Breast (tissue), 4 donors: ENCODE data around the gene SFMBT2.

DNA sequence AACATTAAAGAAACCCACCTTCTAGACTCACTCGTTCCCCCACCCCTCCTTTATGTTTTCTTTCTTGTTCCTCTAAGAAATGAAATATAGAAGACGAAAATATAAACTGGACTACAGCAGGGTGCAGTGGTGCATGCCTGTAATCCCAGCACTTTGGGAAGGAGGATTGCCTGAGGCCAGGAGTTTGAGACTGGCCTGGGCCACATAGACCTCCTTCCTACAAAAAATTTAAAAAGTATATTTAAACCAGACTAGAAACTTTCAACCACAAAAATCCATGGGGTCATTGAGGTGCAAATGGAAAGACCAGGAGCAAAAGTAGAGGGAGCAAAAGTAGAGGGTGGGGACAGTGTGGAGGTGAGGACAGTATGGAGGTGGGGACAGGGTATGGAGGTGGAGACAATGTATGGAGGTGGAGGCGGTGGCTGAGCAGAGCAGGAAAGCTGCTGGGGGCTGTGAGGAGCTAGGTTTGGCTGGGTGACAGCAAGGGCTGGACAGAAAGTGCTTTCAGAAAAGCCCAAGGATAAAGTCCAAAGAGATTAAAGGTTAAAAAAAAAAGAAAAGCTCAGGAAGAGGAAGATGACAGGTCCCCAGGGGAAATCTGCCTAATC lies 32.3 kb upstream of the PFKFB3 start:
- PRO-cap, 3 experiments: no peak in any of the 3 experiments
- RRBS: no CpG with 5 or more reads among the region's 3 CpGs

GRCh38 chr10:6206606-6206805 lies 3.8 kb downstream of the PFKFB3 start:
- PRO-cap, 3 experiments: no peak in any of the 3 experiments
- RRBS: no CpG with 5 or more reads among the region's 13 CpGs

- PRO-cap, 3 experiments: no peak in any of the 3 experiments
- RRBS: 78% methylated on average over 5 of the region's 24 CpGs
Observed at GRCh38 chr10:6236597-6237147, 33.9 kb downstream of the PFKFB3 start.

- PRO-cap, 3 experiments: no peak in any of the 3 experiments
- RRBS: no CpG with 5 or more reads among the region's 12 CpGs
Observed at GRCh38 chr10:6314516-6315305, 112.0 kb downstream of the PFKFB3 start.

- PRO-cap, 3 experiments: no peak in any of the 3 experiments
- RRBS: no CpG with 5 or more reads among the region's 5 CpGs
Observed at GRCh38 chr10:6756074-6756442, 176.0 kb upstream of the PRKCQ start.

DNA sequence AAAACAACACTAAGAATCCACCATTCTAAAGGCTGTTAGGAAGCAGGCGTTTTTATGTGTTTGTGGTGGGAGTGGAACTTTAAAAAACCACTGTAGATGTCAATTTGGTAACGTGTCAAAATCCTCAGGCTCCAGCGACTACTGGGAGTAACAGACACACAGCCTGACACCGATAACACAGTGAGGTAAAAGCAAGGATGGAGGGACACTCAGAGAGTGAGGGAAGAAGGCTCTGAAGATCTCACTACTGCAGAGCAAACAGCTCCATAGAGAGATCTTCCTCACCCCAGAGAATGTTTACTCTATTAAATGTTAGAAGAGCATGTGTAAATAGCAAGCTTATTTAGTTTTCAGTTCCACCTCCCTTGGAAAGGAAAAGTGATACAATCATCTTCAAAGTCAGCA lies 177.7 kb downstream of the SFMBT2 start:
- PRO-cap, 3 experiments: no peak in any of the 3 experiments
- RRBS: no CpG with 5 or more reads among the region's 4 CpGs

- PRO-cap, 3 experiments: peak in 3 of 3 experiments; most common plus-strand start chr10:7410508 (in 2); most common minus-strand start chr10:7411017 (in 3)
- RRBS: 2% methylated on average over 22 of the region's 75 CpGs
Observed at GRCh38 chr10:7410487-7411380, at the start of gene SFMBT2. Gene SFMBT2, minus strand, starts transcription at chr10:7411034.

GRCh38 chr10:7484306-7484885 lies 73.6 kb upstream of the SFMBT2 start:
- PRO-cap, 3 experiments: no peak in any of the 3 experiments
- RRBS: no CpG with 5 or more reads among the region's 9 CpGs

DNA sequence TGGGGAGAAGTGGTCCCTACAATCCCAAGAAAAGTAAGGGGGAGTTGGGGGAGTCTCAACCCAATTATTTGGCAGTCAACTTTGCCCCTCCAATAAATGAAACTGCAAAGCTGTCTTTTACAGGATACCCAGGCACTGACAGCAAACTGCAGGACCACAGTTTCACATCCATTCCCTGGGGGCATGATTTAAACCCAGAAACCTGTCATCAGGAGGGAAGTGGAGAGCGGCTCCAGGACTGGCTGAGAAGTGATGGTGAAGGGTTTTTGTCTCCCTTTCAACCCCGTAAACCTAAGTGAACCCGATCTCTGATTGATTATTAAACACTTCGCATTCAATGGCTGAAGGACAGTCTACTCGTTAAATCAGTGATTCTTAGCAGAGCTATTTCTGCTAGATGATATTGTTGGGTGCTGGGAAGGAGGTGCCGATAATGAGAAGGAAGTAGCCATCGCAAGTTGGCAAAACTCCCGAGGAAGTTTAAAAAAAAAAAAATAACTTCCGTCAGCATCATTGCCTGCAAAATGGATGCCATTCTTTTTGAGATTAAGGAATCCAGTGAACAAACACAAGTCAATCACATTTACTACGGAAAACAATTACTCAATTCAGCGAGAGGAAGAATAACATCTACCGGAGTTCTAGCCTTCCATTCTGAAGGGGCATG lies 74.2 kb upstream of the SFMBT2 start:
- PRO-cap, 3 experiments: no peak in any of the 3 experiments
- RRBS: no CpG with 5 or more reads among the region's 12 CpGs

- PRO-cap, 3 experiments: no peak in any of the 3 experiments
- RRBS: no CpG with 5 or more reads among the region's 7 CpGs
Observed at GRCh38 chr10:7696511-7697005, 6.6 kb upstream of the ITIH2 start.

DNA sequence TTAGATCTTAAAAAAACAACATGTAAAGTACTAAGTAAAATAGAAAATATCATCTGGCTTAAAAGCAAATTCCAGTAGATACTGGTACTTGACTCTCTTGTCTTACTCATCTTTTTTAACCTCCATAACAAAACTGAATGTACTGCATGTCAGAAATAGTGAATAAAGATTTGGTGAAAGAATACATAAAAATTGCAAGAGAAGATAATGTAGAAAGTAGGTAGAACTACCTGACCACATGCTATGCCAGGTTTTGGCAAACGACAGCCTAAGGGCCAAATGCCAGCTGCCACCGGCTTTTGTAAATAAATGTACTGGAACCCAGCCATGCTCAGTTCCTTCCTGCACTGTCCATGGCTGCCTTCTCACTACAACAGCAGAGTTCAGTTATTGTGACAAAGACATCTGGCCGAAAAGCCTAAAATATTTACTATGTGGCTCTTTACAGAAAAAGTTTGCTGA lies 14.0 kb downstream of the KIN start:
- PRO-cap, 3 experiments: no peak in any of the 3 experiments
- RRBS: no CpG with 5 or more reads among the region's 3 CpGs

GRCh38 chr10:7807329-7807777 lies 11.0 kb upstream of the TAF3 start:
- PRO-cap, 3 experiments: no peak in any of the 3 experiments
- RRBS: no CpG with 5 or more reads among the region's 2 CpGs

DNA sequence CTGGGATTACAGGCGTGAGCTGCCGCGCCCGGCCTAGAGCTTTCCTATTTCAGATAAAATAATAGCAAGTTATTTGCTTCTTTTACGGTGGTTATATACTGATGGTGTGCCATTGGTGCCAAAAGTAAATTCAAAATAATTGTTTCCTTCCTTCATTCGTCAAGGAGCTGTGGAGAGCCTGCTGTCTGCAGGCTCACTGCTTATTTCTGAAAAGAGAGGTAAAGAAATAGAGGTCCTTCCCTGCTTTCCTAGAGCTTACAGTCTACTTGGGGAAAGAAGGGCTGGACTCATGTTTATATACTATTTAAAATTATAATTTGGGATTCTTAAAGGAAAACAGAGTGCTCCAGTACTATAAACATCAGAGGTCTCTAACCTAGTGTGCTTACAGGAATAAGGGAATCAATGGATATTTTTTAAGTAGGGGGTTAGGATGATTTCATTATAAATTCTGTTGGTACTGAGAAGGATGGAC lies 22.8 kb downstream of the TAF3 start:
- PRO-cap, 3 experiments: no peak in any of the 3 experiments
- RRBS: no CpG with 5 or more reads among the region's 6 CpGs

- PRO-cap, 3 experiments: no peak in any of the 3 experiments
- RRBS: no CpG with 5 or more reads among the region's 11 CpGs
Observed at GRCh38 chr10:8275811-8276429, 221.4 kb downstream of the GATA3 start.

DNA sequence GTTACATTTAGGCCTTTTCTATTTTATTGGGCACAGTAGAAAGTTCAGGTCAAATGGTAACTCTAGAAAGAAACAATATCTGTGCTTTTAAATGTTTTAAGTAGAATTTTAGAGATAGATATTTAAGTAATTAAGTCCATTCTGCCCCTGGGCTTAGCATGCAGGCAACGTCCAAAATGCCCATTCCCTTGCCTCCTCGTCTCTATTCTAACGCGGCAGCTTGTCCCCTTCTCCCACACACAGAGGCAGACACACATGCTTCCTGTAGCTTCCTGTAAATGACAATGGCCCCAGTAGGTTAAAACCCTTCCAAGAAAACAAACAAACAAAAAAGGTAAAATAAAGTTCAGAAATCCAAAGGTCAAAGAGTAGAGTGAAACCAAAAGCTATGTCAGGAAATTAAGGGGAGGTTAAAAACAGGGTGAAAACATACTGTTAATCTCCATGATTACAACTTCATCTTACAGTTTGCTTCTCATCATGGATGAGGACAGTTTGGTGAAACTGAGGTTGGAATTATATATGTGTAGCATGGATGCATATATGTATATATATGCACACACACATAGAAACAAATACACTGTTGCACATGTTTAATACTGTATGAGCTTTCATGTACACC lies 857.6 kb downstream of the GATA3 start:
- PRO-cap, 3 experiments: no peak in any of the 3 experiments
- RRBS: no CpG with 5 or more reads among the region's 4 CpGs

DNA sequence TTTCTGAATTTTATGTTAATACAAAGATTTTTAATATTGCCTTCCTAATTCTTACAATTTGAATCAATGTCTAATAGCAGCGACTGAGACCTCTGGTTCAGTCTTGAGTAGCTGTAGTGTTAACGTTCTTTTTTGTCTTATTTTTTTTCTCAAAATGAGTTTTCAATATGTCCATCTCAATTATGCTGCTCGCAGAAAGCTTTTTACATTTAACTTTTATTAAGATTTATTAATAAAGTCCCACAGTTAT lies 1407.7 kb downstream of the GATA3 start:
- PRO-cap, 3 experiments: no peak in any of the 3 experiments
- RRBS: no CpG with 5 or more reads among the region's 3 CpGs

DNA sequence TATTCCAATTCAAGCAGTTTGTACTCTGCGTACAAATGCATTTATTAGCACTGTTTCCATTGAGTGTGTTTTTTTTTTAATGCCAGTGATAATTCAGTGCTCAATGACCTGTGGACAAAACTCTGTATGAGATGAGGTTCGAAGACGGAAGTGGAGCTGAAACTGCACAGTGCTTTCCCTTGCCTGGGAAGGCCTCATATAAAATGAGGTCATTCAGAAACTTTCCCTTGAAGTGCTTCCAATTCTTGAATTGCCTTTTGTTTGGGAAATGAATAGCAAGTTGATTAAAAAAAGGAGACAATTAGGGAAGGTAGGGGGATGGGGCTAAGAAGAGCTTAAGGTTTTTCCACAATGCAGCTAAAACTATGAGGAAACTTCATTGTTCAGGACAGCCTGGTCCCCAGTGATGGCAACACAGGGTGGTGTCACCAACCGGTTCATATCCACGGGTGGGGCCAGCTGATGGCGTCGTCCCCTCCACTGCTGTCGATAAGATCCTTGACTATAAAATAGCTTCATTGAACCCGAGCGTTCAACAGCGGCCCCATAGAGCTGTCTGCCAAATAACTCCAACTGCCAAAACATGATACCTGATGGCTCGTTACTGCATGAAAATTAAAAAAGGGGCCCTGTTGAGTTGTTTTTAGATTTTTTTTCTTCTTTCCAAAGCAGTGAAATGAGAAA lies 3.0 kb upstream of the CELF2 start:
- PRO-cap, 3 experiments: no peak in any of the 3 experiments
- RRBS: no CpG with 5 or more reads among the region's 12 CpGs

GRCh38 chr10:11073444-11074027 lies 55.9 kb downstream of the CELF2 start:
- PRO-cap, 3 experiments: no peak in any of the 3 experiments
- RRBS: no CpG with 5 or more reads among the region's 5 CpGs

DNA sequence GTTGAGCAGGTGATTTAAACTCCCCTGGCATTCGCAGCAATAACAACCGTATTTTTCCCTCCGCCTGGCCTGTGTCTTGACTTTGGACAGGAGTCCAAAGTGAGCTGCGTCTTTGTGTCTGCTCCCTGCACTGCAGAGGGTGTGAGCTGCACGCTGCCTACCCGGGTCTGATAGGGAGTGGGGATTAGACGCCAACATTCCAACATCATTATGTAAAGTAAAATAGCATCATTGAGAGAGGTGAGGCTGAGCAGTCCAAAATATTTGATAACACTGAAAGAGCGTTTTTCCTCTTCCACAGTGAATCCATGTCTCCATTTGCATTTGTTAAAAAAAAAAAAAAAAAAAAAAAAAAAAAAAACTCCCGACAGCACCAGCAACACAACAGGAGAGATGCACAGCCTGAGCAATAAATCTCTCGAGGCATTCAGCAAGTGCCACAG lies 68.6 kb downstream of the CELF2 start:
- PRO-cap, 3 experiments: no peak in any of the 3 experiments
- RRBS: no CpG with 5 or more reads among the region's 10 CpGs

GRCh38 chr10:11150916-11151472 lies 133.3 kb downstream of the CELF2 start:
- PRO-cap, 3 experiments: no peak in any of the 3 experiments
- RRBS: 33% methylated on average over 2 of the region's 6 CpGs